ENCODE measurements around a stretch of chr17.

- PRO-cap: no peak
These were observed 23.7 kb upstream of the DOC2B start for GRCh38 chr17:205100-205555.

GRCh38 chr17:265547-266043, 84.1 kb upstream of the DOC2B start:
- PRO-cap: no peak

DNA sequence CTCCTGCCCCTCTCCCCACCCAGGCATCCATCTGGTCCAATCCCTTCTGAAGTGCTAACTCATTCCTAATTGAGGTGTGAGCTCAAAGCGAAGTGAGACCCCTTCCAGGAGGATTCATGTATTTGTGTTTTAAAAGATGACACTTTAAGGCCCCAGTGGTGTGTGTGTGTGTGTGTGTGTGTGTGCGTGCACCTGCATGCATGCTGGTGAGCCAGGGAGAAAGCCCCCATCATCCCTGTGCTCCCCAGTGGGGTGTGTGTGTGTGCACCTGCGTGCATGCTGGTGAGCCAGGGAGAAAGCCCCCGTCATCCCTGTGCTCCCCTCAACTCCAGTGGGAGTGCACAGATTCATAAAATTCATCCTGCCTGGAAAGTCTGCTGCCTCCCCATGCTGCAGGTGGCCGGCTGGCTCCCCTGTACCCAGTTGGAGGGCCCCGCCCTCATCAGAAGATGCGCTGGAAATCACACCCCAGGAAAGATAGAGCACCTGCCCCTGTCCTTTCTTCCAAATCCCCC, 84.7 kb upstream of the DOC2B start:
- PRO-cap: no peak

- PRO-cap: no peak
These were observed 50.6 kb downstream of the RPH3AL start for GRCh38 chr17:301608-302740.

DNA sequence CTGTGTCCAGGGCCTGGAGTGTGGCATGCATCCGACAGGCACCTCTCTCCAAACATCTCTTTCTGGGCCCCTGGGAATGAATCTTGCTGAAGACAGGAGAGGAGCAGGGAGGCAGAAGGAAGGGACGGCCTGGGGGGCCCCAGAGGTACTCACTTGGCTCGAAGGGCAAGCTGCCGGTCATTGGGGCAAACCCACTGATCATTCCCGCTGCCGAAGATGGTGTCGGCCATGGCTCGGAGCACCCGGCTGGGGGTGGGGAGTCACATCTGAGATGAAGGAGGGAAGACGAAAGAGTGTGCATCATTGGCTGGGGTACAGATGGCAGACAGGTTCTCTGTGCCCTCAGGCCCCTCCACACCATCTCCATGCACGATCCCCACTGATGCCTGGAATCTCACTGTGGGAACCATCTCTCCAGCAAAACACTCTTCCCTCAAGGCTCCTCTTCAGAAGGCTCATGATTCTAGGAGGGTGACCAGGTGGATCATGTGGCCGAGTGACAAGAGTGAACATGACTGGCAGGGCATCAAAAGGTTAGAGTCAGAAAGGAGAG, 25.2 kb downstream of the RPH3AL start:
- PRO-cap: no peak

GRCh38 chr17:339536-340036, 13.0 kb downstream of the RPH3AL start:
- PRO-cap: no peak

GRCh38 chr17:344010-344876, 8.4 kb downstream of the RPH3AL start:
- PRO-cap: no peak

DNA sequence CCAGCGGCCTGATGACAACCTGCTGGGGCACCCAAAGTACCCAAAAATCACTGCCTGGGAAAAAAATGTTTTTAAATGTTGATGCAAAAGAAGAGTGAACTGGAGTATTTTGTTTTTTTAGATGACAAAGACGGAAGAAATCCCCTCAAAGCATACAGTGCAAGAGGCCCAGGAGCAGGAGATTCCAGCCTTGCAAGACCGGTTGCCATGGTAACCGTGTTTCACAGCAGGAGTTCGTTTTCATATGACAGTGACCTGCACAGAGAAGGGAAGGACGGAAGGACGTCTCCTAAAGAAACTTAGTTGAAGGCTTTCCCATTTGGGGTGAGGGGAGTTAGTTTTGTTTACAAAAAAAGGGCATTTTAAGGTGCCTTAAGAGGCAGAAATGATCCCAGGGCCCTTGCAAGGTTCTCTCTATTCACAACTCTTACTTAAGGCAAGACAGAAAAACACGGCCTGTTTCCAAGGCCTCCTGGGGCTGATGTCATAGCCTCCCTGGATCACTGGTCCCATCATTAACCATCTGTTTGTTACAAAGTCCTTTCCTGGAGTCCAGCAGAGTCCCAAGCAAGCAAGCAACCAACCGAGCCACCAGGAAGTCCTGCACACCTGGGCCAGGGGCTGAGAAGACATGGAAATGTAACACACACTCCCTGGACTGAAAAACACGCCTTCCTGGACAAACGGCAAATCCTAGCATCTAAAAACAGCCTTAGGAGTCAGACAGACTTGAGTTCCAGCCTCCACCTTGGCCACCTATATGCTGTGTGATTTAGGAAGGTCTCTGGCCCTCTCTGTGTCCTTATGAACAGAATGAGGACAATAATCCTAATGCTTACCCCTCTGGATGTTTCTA, 27.3 kb upstream of the C17orf97 start:
- PRO-cap: no peak

DNA sequence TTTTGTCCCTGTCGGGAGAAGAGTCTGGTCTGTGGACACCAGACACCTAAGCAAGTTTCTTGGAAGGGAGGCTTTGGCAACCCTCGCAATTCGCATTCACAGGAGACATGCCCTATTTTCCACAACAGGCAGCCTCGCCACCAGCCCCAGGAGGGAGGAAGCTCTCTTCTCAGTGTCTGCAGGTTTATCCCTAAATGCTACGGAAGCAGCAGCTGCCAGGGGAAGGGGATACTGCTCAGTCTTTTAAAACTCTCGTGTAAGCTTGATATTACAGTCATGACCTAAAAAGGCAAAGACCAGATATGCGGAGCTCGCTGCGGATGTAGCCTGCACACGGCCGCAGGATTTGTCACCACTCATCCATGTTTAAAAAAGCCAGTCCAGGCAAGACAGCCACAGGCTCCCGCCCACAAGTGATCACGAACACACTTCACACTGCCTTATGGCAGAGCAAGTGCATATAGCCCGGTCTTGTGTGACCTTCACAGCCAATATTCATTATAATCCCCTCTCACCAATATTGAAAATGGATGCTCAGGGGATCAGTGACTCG, 101.8 kb downstream of the C17orf97 start:
- PRO-cap: no peak

DNA sequence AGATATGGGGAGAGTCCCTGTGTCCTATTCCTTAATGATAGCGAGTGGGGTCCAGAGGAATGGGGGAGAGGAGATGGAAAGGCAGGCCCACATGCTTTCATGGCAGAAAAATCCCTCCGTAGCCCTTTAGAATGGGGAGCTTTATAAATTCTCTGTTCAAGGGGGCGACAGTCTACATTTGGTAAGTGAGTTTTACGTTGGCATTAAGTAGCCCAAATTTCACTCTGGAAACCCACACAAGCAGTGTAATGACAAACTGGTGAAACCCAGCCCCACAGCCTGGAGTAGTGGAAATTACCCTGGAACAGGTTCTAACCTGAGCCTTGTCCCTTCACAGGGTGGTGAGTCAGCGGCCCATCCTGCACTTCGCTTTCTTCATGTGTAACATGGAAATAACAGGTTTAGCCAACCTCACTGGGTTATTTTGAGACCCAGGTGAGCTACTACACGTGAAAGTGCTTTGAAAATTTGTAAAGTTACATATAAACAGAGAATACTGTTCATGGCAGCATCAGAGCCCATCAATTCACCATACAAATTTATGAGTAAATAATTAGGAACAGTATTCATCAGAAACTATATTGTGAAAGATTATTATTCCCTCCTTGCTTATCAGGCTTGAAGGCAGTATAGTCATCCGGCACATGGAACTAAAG, 3.5 kb upstream of the TLCD3A start:
- PRO-cap: no peak

DNA sequence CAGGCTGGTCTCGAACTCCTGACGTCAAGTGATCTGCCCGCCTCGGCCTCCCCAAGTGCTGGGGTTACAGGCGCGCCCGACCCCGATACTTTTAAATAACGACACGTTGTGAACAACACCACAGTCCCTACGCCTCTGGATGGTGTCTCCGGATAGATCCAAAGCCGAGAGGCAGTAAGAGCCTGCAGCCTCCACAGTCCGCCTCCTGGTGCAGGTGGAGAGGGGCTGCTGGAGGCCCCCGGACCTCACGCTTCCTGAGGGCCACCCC, 737 bp upstream of the TLCD3A start:
- PRO-cap: no peak

GRCh38 chr17:760306-760840, 8.3 kb upstream of the GEMIN4 start:
- PRO-cap: no peak

DNA sequence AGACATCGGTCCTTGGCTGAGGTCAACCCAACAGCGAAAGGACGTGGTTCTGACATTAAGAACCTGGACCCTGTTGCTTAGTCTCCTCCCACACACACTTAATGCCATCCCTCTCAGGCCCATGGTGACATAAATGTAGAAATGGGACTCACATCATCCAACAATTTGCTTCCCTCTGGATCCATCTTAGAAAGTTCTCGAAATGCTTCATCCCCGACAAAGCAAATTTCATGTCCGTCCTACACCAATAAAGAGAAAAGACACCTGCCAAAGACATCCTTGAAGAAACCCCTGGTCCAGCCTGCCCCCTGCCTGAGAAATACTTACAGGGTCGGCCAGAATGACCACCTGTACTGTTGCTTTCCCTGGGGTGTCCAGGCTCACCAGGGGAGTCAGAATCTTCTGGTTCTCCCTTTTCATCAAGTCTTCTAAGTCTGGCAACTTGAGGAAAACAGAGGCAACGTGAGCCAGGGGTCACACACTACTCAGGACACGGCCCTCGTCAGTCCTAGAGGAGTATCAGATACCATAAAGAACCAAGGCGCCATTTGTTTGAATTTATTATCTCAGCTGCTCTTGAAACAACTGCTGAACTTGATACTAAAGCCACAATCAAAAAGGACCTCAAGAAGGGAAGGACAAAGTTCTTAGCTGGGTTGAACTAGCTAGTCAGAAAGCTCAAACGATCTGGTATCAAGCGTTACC, 12.2 kb downstream of the GLOD4 start:
- PRO-cap: no peak

DNA sequence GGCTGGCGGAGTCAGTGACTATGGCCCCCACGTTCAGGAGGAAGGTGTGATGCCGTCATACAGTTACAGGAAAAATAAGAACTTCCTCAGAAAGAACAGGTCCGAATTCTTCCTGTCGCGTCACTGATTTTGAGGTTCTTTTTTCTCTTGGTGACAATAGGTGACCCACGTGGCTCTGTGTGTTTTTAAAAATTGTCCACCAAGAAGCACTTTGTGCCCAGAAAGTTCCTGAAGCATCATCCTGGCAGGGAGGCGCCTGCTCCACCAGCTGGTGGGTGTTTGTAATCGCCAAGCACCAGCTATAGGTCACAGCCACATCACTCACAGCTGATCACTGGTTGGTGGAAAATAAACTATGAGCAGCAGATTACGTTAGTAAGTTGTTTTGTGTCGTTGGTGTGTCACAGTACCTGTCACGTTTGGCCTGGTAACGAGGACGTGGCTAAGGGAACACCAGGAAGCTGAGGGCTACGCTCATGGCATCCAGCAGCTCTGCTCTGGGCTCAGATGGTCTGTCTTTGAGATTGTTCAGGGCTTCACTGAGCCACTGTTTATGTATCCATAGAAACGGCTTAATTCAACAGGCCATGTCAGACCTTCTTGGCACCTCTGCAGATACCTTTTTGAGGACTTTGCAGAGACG, 10.1 kb downstream of the MRM3 start:
- PRO-cap: no peak

- PRO-cap: no peak
These were observed 77.7 kb downstream of the MRM3 start for GRCh38 chr17:859868-860200.

- PRO-cap: no peak
These were observed 54.6 kb downstream of the NXN start for GRCh38 chr17:924826-925497.

DNA sequence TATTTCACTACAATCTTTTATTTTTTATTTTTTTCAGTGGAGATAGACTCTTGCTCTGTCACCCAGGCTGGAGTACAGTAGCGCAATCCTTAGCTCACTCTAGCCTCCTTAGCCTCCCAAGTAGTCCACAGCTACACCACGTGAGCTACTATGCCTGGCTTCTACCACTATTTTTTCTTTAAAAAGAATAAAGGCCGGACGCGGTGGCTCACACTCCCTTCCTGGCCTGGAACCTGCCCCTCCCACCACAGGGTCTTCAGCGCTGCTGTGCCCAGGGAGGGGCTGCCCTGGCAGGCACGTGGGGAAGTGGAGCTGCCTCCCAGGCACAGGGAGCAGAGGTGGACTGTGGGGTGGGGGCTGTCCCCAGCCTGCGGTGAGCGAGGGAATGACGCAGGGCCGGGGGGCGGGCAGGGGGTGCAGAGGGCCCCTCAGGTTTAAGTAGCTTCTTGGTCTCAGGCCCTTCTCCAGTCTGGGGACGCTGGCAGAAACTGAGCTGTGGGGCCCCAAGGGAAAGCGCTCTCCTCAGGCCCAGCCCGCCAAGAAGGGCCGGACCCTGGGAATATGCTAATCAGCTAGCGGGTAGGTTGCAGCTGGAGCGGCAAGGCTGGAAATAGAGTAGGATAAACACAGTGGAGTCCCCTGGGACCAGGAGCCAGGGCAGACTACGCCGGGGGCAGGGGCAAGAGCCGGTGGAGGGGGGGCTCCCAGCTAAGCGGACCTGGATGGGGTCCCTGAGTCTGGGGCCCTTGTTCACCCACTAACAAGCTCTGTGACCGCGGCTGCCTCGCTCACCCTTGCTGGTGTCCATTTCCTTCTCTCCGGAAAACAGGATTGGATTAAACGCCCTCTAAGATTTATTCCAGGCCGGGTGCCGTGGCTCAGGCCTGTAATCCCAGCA, 46.8 kb downstream of the TIMM22 start:
- PRO-cap: no peak

DNA sequence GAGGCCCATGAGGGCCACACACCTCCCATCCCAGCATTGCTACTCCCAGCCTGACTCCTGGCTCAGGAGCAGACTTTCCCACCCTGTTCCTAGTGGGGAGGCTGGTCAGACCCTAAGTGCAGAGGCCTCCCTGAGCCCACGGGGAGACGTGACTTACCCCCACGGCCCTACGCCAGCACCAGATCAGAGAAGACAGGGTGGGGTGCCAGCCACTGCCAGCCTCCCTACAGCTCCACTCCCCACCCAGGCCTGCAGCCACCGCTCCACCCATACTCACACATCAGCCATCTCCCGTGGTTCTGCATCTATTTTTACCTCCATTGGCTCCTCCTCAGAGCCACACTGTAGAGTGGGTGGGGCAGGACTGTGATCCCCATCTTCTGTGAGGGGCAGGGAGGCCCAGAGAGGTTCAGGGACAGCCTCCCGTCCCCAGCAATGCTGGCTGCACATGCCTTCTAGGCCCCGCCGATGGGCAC, 72.2 kb downstream of the ABR start:
- PRO-cap: unidirectional peak, plus-strand start at position 383 of the sequence

DNA sequence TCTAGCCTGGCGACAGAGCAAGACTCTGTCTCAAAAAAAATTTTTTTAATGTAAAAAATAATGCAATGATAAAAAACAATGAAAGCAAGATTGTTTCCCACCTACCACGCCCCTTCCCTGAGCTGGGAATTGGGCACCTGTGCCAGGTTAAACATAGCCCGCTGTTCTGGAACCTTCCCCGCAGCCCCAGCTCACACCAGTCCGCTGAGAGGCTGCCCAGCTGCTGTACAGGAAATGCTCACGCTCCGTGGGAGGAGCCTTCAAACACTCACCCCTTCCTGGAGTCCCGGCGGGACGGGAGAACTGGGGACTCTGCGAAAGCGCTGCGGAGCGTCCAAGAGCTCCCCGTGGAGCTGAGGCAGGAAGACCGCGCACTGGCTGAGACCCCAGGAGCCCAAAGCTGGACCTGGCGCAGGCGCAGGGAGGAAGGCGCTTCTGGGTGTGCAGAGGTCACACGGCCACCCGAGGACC, 16.6 kb upstream of the BHLHA9 start:
- PRO-cap: bidirectional peak, plus-strand start at position 283 of the sequence, minus-strand start at position 206 of the sequence

DNA sequence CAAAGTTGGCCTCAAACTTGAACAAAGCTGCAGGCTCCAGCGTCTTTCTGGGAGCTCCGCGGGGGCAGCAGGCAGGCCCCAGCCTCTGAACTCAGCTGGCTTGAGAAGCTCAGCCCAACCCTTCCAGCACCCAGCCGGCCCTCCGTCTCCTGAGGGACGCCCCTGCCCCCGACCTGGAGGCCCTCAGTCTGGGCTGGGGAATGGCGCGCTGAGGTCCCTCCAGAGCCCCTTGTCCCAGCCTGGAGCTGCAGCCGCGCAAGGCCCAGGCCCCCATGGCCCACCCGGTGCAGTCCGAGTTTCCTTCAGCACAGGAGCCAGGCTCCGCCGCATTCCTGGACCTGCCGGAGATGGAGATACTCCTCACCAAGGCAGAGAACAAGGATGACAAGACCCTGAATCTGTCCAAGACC, 273 bp downstream of the TRARG1 start:
- PRO-cap: no peak

Data from ureter (tissue), 1 donor.